Mesenteric fat pad (tissue), 1 donor: ENCODE data around the genes RAB19, DENND11 and PRSS37.

- PRO-cap, result no peak
Measured at GRCh38 chr7:140175917-140176616, 716 bp downstream of the KDM7A start.

DNA sequence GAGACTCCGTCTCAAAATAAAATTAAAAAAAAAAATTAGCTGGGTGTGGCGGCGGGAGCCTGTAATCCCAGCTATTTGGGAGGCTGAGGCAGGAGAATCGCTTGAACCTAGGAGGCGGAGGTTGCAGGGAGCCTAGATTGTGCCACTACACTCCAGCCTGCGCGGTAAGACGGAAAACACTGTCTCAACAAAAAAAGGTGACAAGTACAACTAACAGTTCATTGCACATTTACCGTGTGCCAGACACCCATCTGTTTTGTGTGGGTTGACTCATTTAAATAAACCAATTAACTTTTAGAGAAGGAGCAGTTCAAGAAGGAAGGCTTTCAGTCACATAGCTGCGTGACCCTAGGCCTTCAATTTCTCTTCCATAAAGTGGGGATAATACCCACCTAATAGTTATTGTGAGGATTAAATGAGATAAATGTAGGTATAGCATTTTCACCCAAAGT is 52.2 kb upstream of the KDM7A start:
- PRO-cap, result no peak

DNA sequence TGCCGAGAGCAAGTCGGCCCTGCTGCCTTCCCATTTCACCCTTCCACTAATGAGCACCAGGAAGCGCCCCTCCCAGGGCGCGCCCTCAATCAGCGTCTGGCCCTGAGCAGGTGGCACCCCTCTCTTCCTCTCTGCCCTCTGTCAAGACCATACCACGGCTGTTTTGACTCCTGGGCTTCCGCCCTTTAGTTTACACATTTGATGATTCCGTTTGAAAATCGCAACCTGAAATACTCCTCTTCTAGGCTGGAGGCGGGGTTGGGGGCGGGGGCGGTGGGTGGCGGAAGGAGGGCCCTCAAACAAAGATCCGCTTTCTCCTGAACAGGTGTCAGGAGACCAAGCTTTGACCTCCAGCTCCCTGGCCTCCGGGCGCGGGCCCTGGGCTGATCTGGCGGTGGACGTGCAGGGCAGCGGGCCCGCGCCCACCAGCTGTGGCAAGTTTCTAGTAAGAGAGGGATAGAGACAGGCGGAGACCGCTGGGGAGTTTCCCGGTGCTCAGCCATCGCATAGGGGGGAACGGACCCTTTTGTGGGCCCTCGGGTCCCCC is 53.2 kb upstream of the KDM7A start:
- PRO-cap, result no peak

GRCh38 chr7:140238512-140239292 is 61.9 kb upstream of the KDM7A start:
- PRO-cap, result no peak

DNA sequence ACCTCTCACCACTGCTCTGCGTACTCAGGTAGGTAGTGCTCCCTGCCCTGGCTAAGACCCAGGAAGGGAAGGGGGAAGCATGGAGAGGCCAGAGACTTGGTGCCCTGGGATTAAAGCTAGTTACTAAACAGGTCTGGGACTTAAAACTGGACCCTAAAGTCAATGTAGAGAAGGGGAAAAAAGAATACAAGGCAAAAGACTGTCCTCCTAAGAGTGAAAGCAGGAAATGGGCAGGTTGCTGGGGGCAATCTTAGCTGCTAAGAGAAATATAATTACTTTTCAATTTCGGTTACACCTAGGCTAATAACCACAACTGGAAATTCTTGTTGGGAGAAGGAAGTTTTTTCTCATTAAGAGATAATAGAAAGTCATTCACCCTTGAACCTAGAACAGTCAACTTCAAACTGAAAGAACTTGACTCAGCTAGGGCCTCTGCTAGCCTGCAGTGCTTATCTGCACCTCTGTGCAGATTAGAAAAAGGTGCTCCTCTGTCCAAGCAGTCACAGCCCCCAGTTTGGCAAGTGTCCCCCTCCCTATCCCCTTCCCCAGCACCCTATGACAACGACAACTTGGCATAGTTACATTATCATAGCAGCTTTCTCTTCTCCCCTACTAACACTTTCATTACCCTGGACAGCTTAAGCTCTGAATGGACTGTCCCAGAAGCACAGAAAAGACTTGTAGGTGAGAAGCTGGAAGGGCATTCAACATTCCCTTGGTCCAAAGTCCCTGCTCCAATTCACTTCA is 65.7 kb upstream of the KDM7A start:
- PRO-cap, result no peak

- PRO-cap, result no peak
Measured at GRCh38 chr7:140403711-140404831, at the start of gene RAB19. Gene RAB19, plus strand, starts transcription at chr7:140404058.

GRCh38 chr7:140567477-140568068 is 73.0 kb downstream of the DENND2A start:
- PRO-cap, result no peak

DNA sequence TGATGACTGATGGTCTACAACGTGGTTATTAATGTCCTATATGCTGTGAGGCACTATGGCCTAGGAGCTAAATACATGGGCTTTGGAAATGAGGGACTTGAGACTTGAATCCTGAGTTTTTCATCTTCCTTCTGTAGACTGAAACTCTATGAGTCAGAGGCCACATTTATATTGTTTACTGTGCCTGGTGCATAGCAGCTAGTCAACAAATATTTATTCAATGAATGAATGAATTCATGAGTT is 36.0 kb downstream of the DENND2A start:
- PRO-cap, result no peak

DNA sequence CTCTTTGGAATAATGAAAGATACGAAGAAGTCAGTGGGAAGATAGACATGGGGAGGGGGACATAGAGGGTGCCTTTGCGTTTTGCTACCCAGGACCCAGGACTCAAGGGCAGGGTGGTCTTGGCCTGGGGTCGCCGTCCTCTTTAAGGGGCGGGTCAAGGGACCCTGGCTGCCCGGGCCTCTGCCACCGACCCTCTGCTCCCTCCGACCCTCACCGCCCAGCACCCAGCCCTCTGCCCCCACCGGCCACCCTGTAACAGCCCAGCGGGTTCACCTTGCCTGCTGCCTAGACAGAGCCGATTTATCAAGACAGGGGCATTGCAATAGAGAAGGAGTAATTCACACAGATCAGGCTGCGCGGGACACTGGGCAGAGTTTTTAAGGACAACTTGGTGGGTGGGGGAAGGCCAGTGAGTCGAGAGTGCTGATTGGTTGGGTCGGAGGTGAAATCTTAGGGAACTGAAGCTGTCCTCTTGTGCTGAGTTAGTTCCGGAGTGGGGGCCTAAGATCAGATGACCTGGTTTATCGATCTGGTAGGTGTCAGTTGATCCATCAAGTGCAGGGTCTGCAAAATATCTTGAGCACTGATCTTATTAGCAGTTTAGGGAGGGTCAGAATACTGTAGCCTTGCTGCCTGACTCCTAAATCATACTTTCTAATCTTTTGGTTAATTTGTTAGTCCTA is 750 bp upstream of the ADCK2 start:
- PRO-cap, result no peak

GRCh38 chr7:140723769-140725218 is 27.8 kb downstream of the NDUFB2 start:
- PRO-cap, result no peak

- PRO-cap, result no peak
Measured at GRCh38 chr7:140911131-140911510, 13.6 kb downstream of the BRAF start.

GRCh38 chr7:141001537-141001969 is 13.2 kb downstream of the MRPS33 start:
- PRO-cap, result no peak

GRCh38 chr7:141290893-141291394 is 217.1 kb downstream of the TMEM178B start:
- PRO-cap, result no peak

DNA sequence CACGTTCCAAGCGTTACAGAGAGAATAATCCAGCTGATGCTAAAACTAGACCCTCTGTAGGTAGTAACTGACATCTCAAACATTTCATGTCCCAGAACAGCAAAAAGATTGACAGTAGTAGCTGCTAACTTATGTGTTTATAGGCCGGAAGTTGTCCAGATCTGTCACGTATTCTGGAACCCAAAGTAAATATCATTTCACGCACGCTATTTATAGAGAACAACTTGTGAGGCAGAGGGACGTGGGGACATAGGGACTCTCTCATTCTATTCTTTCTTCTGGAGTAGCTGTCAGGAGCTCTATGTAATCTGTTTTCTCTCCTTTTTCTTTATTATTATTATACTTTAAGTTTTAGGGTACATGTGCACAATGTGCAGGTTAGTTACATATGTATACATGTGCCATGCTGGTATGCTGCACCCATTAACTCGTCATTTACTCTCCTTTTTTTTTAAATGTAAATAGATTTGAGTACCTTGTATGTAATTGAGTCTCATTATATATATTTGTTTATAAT is 22.4 kb downstream of the AGK start:
- PRO-cap, result no peak

DNA sequence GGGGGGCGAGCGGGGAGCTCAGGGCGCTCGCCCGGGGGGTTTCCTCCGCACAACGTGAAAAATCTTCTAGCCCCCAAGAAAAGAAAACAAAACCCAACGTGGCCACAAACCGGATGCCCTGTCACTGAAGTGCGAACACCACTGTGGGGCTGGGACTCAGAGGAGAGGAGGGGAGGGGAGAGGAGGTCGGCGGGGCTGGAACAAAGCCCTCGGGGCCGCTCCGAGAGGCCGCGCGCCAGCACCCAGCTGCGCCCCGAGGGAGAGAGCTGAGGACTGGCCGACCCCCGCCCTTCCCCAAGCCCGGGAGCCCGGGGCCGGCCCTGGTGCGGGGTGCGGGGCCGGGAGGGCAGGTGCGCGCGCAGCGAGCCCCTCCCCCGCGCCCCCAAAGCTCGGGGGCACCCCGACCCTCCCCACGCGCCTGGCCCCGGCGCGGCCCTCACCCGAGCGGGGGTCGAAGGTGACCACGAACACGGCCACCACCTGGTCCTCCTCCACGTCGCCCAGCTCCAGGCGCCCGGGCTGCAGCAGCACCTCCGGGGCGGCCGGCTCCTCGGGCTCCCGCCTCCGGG is 436 bp downstream of the DENND11 start:
- PRO-cap, result no peak

GRCh38 chr7:141702015-141702769 is at the start of gene DENND11:
Gene DENND11, minus strand, starts transcription at chr7:141702166.
- PRO-cap, result unidirectional peak, minus-strand start at chr7:141702157

DNA sequence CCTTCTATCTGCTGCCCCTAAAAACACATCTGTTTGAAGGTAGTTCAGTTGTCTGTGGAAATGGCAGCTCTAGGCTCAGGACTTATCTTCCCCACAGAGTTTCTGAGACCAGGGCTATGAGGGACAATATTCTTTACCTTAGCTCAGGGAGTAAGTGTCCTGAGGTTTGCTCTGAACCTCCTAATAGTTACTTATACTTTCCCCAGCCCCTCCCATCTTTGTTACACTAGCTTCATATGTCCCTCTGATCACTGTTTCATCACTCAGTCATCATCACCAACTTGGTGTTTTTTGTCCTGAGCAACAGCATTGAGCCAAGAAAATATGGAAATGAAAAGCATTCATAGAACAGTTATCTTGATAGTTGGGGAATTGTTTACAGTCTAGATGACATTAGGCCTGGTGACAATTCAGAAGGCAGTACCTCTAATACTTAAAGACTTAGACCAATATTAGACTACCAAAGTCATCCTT is at the start of gene PRSS37:
Gene PRSS37, minus strand, starts transcription at position 168 of the 474 bp plus-strand sequence.
- PRO-cap, result no peak

DNA sequence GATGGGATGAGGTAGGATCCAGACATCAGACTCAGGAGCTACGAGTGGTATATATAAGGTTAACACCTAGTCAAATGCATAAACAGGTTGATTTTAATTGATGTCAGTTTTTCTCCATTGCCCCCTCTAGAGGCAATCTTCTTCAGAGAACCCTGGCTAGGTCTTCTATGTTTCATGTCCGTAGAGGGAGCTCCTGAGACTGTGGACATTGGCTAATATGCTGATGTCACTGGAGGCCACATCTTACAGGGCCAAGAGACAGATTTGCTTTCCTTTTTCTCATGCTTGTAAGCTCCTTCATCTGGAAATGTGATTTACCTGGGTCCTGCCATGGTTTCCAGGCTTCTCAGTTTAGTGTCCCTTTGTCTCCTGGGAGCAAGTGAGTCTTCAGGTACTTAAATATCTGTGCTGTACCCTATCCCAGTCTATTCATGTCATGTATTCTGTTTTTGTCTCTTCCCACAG is 161.6 kb upstream of the PRSS1 start:
- PRO-cap, result no peak

- PRO-cap, result no peak
Measured at GRCh38 chr7:142620294-142620790, 128.9 kb upstream of the PRSS1 start.

GRCh38 chr7:142740000-142740305 is 9.3 kb upstream of the PRSS1 start:
- PRO-cap, result no peak